GM23248 (cell line): ENCODE results near the gene SMARCD3.

GRCh38 chr7:151061739-151062194 is 2.4 kb downstream of the SLC4A2 start:
- RAMPAGE, long total RNA, result no peak

GRCh38 chr7:151093371-151093733 is 7.1 kb downstream of the AGAP3 start:
- RAMPAGE, long total RNA, result no peak

DNA sequence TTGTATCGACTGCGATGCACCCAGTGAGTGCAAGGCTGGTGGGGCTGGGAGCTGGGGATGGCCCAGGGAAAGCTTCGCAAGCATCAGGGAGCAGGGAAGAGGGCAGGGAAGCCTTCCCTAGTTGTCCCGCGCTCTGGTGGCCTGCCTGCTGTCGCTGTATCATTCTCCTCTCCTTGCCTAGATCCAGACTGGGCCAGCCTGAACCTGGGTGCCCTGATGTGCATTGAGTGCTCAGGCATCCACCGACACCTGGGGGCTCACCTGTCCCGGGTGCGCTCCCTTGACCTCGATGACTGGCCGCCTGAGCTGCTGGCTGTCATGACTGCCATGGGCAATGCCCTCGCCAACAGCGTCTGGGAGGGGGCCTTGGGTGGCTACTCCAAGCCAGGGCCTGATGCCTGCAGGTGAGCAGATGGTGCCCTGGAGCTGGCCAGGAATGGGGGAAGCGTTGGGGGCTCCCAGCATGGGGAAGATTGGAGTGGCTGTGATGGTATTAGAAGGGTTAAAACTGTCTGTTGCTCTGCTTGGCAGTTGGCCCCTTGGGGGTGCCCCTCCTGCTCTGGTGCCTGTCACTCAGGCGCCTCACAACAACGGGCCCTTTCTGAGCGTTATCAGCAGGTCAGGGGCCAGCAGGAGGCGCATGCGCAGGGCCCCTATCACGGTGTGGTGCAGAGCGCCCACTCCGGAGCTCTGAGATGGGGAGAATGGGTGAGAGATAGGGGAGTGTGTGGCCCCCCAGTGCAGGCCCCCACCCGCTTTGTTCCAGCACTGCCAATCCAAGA is 25.1 kb downstream of the GBX1 start:
- RAMPAGE, long total RNA, result no peak

- RAMPAGE, long total RNA, result no peak
Measured at GRCh38 chr7:151241183-151241858, 7.2 kb downstream of the SMARCD3 start.

- RAMPAGE, long total RNA, result no peak
Measured at GRCh38 chr7:151248494-151249014, at the start of gene SMARCD3. Gene SMARCD3, minus strand, starts transcription at chr7:151248694.

DNA sequence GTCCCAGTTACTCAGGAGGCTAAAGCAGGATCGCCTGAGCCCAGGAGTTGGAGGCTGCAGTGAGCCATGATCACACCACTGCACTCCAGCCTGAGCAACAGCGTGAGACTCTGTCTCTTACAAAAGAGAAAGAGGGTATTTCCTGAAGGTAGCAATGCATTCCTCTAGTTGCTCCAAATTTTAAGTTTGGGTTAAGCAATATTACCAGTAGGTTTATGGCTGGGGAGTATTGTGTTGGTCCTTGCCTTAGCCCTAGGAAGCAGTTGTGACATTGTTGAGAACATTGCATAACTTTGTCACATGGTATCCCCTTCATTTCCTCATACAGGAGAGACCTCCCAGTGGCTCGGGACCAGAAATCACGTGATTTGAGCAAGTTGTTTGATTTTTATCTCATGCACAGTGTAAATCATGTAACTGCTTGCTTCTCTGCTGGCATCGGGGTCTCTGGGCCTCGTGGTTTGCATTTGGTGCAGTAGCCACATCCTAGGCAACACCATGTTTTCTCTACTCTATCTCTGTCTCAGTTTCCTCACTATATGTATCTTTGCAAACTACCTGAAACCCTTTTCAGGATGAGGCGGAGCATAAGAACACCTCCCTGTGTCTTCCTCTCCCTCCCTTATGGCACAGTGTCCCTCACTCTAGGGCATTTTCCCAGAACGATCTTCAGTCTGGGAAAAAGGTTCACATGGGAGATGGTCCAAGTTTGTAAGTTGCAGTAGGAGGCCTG is 23.5 kb upstream of the SMARCD3 start:
- RAMPAGE, long total RNA, result no peak

DNA sequence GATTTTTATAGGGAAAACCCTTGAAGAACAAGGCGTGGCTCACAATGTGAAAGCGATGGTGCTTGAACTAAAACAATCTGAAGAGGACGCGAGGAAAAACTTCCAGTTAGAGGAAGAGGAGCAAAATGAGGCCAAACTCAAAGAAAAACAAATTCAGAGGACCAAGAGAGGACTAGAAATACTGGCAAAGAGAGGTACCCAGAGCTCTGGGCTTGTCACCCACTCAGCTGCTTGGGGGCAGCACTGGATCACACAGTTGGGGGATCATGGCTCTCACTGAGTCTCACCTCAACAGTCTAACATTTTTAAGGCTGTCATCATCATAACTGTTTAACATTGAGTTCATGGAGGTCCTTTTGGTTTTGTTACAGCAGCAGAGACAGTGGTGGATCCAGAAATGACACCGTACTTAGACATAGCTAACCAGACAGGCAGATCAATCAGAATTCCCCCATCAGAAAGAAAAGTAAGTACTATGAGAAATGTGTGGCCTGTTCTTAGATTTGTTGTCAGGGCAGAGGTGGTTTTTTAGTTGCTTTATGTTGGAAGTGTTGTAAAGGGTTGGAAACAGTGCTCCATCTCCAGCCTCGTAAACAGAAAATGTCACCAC is 14.2 kb downstream of the NUB1 start:
- RAMPAGE, long total RNA, result no peak

DNA sequence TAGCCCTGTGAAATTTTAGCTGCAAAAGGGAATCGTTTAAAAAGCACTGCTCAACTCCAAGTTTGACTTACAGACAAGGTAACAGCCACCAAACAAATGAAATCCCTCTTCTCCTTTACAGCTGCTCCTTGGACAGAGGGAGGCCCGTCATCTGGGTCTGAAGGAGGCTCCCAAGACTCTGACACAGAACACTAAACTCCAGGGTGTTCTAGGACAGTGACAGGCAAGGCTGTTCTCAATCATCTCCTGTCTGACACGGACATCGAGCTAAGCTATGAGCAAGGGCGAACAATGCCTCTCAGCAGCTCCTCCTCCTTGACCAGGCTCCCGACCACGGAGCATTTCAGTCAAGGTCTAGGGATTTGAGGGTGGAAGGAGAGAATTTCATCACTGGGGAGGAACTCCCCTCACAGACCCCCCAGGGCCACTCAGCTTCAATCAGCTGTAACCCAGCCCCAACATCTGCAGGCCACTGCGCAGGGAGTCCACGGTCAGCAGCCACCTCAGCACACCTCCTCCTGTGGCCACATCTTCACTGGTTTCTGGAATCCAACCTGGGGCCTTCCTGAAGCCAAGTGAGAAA is 26.2 kb upstream of the CRYGN start:
- RAMPAGE, long total RNA, result no peak

GRCh38 chr7:151538205-151538643 is 18.5 kb upstream of the RHEB start:
- RAMPAGE, long total RNA, result no peak

DNA sequence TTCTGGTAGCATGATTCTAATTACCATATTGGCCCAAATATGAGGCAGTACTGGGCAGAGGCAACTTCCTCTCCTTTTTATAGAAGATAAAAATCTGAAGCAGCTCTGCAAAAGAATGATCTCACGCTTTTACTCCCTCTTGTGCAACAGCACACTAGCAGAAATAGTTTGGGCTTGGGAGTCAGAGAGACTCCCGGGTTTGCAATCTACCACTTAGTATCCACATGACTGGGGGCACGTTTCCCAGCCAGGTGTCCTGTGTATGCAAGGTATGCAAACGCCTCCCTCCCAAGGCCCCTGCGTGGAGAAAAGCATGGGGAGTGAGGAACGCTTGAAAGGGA is 47.2 kb upstream of the RHEB start:
- RAMPAGE, long total RNA, result no peak

DNA sequence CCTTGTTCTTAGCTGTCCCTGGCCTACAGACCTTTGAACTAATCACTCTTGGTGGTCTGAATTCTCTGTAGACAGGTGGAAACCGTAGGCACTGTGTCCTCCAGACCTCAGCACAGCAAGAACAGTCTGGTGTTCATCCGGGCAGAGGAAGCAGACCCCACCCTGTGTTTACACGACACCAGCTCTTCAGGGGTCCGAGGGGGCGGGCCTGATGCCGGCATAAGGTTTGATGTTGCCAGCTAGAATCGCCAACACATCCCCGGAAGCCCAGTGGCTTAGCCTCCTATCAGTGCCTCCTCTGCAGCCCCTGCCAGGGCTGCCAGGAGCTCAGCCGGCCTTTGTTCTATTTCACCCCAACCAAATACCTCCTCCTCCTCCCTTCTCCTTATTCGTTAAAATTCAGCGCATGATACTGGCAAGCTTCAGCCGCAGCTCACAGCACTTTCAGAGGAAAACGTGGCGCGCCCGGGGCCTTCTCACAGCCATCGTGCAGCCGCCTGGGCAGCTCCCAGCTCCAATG is 176.2 kb upstream of the RHEB start:
- RAMPAGE, long total RNA, result no peak

- RAMPAGE, long total RNA, result no peak
Measured at GRCh38 chr7:151710397-151711135, 166.3 kb downstream of the PRKAG2 start.

DNA sequence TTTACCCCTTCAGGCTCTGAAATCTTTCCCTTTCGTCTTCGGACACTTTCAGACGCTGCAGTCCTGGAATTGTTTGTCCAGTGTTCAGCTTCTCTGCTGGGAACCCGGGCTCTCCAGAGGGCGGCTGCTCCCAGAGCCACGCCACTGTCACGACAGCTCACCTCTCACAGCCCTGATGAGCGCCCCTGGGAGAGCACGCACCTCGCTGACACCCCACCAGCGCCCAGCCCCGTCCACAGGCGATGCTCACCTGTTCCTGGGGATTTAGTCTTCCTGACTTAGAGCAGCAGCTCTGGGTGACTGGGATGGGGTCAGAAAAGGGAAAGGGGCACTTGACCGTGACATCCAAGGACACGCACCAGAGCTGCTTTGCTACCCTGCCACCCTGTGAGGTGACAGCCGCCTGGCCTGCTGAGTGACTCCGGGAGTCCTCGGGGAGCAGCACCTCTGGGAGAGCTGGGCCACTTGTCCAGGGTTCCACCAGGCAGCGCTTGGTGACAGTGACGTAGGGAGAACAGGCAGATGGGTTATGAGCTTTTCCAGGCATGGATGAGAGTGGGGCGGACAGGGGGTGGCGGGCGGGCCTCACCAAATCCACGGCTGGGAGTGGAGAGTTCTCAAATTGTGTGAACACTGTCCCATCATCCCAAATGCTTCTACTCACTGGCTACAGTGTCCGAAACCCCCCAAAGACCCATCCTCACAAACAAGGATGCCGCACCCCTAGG is 148.2 kb downstream of the PRKAG2 start:
- RAMPAGE, long total RNA, result no peak

GRCh38 chr7:151739884-151740275 is 137.0 kb downstream of the PRKAG2 start:
- RAMPAGE, long total RNA, result no peak

GRCh38 chr7:151758945-151759649 is 117.8 kb downstream of the PRKAG2 start:
- RAMPAGE, long total RNA, result no peak

- RAMPAGE, long total RNA, result no peak
Measured at GRCh38 chr7:151772214-151772687, 104.7 kb downstream of the PRKAG2 start.

DNA sequence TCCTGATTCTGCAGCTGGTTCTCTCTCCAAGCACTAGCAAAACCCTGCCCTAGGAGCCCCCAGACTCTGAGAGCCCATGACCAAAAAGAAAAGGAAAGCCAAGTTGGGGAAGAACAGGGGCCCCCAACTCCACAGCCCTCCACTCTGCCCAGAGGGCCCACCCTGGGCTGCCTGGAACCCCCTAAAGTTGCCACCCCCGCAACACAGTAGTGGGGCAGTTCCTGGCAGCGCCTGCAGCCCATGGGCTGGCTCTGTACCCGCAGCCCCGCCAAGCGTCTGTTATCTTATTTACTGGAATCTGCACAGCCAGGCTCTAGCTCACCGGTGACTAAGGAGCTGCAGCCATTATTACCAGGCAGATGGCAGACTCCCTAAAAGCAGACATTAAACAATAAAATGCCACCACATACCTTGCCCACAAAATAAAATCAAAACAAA is 66.5 kb downstream of the PRKAG2 start:
- RAMPAGE, long total RNA, result no peak

GRCh38 chr7:151819719-151819976 is 57.3 kb downstream of the PRKAG2 start:
- RAMPAGE, long total RNA, result no peak

GRCh38 chr7:151825999-151826375 is 50.9 kb downstream of the PRKAG2 start:
- RAMPAGE, long total RNA, result no peak

GRCh38 chr7:151847711-151848251 is 29.1 kb downstream of the PRKAG2 start:
- RAMPAGE, long total RNA, result no peak